Neutrophil (primary cell): ENCODE data around the gene CARD11.

GRCh38 chr7:2248879-2249403, 6.9 kb downstream of the NUDT1 start:
- PRO-cap, result no peak

GRCh38 chr7:2524589-2525177, 5.1 kb downstream of the LFNG start:
- PRO-cap, result no peak

- PRO-cap, result no peak
These were observed 22.7 kb upstream of the TTYH3 start for GRCh38 chr7:2608920-2609656.

- PRO-cap, result no peak
These were observed 18.3 kb upstream of the TTYH3 start for GRCh38 chr7:2613187-2614177.

- PRO-cap, result no peak
These were observed 8.9 kb downstream of the TTYH3 start for GRCh38 chr7:2640410-2641343.

DNA sequence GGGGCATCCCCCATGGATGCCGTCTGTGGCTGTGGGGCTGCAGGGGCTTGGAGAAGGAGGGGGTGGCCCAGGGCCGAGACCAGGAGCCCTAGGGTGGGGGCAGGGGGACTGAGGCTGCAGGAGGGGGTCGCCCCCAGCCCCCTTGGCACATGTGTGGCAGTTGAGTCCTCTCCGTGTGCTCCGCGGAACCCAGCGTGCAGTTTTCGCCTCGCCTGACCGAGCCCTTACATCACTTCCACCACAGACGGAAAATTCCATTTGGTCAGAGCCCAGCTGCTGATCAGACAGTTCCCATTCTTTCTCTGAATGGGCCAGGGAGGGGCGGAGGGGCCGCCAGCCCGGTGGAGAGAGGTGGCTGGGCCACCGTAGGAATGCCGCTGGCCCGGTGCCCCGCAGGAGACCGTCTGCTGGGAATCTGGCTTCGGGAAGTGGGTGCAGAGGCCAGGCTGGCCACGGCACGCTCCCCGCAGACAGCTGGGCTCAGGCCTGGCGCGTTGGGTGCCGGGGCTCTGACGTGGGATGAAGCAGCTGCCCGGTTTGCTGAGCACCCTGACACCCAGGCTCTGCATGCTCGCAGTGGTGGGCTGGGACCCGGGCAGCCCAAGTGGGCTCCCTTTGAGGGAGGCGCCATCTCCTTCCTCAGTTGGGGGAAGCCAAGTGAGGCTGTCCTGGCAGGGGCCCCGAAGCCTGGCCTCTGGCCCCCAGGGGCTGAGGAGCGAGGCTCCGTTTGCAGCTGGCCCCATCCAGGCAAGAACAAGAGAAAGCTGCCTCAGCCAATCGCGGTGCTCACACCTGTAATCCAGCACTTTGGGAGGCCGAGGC, 9.8 kb downstream of the TTYH3 start:
- PRO-cap, result no peak

DNA sequence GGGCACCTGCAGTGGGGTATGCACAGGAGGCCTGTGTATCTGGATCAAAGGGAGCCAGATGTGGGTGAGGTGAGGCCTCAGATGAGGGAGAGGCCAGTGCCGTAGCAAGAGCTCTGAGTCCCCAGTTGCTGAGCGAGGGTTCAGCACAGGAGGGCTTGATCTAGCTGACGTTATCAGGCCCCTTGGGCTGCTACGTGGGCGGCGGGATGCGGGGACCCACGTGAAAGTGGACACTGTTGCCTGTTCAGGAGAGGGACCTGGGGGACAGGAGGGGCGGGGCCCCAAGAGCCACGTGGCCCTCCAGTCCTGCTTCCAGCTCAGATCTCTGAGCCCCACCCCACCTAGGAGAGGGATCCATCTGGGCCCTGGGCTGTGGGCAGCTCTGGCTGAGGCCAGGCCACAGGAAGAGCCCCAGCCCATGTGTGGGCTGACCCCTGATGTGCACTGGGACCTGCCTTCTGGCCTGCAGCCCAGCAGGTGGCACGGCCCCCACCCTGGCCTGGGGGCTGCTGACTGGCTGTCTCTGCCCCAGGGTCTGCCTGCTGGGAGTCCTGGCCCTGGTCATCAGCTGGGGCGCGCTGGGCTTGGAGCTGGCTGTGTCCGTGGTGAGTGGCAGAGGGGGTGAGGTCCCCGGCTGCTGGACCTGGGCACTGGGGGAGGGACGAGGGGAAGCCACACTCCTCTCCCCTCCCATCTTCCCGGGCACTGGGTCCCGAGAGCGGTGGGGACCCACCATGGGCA, 17.4 kb downstream of the TTYH3 start:
- PRO-cap, result no peak

GRCh38 chr7:2651347-2652096, 19.7 kb downstream of the TTYH3 start:
- PRO-cap, result no peak

GRCh38 chr7:2662430-2662602, 25.7 kb upstream of the AMZ1 start:
- PRO-cap, result no peak

DNA sequence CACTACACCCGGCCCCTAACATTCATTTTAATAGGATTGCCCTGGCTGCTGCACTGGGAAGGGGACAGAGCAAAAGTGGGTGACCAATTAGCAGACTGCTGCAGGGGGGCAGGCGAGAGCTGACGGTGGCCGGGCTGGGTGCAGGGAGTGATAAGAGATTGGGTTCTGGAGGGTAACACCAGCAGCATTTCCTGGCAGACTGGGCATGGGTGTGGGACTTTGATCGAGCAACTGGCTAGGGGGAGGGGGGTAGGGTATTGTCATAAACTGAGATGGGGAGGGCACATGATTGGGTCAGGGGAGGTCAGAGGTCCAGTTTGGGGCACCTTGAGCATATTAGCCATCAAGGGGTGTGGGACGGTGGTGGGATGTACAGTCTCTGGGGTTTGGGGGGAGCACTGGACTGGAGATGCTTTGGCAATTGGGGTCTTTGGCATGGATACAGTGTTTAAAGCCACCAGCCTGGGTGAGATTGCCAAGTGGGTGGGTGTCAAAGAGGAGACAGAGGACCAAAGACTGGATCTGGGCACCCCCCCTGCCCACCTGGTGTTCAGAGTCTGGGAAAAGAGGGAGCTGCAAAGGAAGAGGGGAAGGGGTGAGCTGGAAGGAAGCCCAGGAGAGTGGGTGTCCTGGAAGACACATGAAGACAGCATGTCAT, 20.0 kb upstream of the AMZ1 start:
- PRO-cap, result no peak

DNA sequence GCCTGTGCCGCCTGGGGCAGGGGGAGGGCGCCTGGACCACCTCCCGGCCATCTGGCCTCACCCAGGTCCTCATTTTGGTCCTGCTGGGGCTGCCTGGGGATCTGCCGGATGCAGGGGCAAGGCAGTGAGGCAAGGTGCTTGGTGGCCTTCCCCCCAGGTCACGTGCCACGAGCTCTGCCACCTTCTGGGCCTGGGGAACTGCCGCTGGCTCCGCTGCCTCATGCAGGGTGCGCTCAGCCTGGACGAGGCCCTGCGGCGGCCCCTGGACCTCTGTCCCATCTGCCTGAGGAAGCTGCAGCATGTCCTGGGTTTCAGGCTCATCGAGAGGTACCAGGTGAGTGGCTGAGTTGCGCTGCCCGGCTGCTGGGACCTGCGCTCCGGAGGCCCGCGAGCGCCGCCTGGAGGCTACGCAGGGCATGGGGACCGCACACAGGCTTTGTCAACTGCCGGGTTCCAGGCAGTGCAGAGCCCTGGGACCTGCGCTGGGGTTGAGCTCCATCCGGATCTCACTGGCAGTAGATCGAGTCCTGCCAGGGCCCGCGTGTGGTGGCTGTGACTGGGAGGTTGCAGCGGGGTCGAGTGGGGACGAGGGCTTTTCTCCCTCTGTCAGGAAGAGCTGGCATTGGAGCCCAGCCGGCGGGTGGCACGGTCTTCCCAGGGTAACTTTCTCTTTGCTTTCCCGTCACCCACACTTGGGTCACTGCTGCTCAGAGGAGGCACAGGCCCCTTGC, 21.6 kb downstream of the AMZ1 start:
- PRO-cap, result no peak

- PRO-cap, result no peak
These were observed 71.9 kb downstream of the AMZ1 start for GRCh38 chr7:2759801-2760363.

DNA sequence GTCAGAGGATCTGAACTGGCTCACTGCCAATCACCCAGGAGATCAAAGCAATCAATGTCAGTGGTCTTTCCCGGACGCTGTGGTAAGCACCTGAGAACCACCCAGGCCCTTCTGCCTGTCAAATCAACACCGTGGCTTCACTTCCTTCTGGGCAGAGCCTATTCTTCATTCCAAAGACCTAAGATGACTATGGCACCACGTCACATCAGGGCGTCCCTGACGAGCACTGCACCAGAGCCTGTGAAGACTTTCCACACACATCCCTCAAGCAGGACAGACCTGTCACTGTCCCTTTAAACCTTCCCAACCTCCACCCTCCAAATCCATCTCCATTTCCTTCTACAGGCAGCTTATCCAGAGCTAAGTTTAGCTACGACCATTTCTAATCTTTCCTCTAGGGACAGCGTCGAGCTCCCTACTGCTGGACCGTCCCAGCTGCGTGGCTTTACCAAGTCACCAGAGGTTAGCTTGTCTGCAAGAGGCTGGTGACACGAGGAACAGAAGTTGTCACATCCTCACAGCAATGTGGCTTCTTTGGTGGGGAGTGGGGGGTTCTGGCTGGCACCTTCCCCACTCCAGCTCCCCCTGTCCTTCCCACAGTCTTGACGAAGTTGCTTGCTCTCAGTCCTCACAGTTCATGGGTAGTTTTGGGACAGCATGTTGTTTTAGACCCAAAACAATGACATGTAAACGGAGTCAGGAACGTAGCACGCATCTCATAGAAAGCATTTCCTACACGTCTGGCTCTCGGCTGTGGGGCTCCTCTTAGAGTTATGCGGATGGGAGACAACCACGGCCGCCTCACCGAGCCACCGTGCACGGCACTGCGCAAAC, 72.6 kb downstream of the AMZ1 start:
- PRO-cap, result no peak

DNA sequence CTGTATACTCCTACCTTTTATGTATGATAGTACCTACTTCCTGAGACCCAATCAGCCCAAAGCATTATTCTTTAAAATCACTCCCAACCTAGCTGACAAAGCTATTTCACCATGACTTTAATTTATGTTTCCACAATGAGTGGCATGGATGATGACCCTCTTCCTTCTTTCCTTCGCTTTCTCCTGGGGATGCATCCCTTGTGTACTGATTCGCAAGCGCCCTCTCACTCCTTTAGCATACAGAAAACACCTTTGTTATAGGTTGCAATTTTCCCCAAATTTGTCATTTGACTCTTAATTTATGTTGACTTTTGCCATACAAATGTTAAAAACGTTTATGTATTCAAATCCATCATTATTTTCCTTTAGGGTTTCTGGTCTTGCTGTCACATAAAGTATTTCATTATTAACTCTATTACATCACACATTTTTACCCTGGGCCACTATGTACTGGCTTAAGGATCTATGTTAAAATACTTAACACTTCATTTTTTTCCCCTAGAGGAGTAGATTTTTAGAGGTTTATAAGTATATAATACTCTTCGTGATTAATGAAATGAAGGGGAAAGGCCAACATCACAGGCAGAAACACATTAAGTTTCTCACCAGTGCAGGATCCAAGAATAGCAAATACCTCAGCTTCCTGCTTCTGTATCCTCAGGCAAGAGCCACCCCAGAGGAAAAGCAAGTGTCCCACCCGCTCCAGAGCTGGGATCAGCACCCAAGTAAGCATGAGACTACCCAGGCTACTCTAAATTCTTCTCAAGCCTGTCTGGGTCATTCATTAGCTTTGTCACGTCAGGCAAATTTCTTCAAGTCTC, 59.4 kb downstream of the GNA12 start:
- PRO-cap, result no peak

- PRO-cap, result no peak
These were observed 47.7 kb downstream of the GNA12 start for GRCh38 chr7:2796144-2797161.

GRCh38 chr7:2820479-2820993, 23.6 kb downstream of the GNA12 start:
- PRO-cap, result no peak

GRCh38 chr7:2945679-2945985, 98.0 kb downstream of the CARD11 start:
- PRO-cap, result no peak

DNA sequence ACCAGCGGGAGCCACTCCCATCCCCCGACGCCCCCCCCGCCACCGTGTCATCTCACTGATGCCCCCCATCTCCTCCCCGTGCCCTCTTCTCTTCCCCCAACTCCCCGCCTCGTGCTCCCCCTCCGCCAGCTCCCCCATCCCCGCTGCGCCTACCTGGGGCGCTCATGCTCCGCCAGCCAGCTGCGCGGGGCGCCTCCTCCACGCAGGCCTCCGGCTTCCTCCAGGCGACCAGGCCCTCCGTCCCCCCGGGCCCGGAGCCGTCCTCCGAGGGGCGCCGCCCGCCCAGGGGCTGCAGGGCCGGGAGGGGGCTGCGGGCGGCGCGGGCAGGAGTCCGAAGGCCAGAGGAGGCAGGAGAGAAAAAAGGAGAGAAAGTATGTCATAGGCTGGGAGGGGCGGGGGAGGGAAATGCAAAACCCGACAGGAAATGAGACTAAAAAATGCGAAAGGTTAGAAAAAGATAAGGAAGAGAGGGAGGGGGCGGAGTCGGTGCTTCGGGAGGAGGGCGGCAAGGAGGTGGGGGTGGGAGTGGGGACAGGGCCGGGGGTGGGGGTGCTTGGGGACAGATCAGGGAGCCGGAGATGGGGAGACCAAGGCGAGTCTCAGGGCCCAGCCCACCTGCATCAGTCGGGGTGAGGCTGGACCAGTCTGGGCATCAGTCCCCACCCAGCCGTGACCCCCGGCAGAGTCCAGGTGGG, at the start of gene CARD11:
TSS of gene CARD11 (minus strand) at position 354 of the 695 bp plus-strand sequence.
- PRO-cap, result no peak

GRCh38 chr7:3562731-3563357, 261.8 kb downstream of the SDK1 start:
- PRO-cap, result no peak

GRCh38 chr7:3638967-3639266, 337.9 kb downstream of the SDK1 start:
- PRO-cap, result no peak